ENCODE results near the genes SHISA9 and PARN.

GRCh38 chr16:11675390-11676457 is 7.5 kb downstream of the SNN start:
- PRO-cap: no peak
- RRBS: 28% methylated on average over 11 of the region's 42 CpGs

GRCh38 chr16:11677103-11677463 is 8.8 kb downstream of the SNN start:
- PRO-cap: no peak
- RRBS: no CpG with 5 or more reads among the region's 7 CpGs

DNA sequence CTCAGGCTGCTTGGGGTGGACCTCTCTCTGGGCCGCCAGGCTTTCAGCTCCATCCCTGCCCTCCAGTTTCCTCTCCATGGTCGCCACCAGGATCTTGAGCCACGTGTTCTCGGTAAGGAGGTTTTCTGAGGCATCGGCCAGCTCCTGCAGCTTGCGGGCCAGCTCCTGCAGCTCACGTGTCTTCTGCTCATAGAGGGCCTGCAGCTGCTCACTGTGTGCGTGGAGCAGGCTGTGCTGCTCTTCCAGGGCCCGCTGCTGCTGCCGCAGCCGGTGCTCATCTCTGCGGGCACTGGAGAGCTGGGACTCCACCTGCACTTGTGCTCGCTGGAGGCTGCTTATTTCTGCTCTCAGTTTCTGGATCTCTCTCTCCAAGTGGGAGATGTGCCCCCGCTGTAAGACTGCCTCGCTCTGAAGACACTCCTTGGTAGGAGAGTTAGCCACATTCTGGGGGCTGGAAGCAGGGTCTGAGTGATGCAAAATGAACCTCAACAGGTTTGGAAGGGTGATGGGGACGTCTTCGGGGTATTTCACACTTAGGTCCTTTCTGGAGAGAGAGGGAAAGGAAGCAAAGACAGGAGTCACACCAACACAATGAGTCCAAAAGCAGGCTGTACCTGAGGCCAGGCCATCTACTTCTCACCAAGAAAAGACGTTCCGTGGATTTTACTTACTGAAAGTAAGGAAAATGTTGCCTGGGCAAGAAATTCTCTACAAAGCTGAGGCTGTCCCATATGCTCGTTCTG is 11.2 kb downstream of the SNN start:
- PRO-cap: no peak
- RRBS: no CpG with 5 or more reads among the region's 20 CpGs

- PRO-cap: no peak
- RRBS: no CpG with 5 or more reads among the region's 13 CpGs
Measured at GRCh38 chr16:11698028-11698591, 29.9 kb downstream of the SNN start.

GRCh38 chr16:11835765-11836863 is 15.2 kb downstream of the RSL1D1 start:
- PRO-cap: no peak
- RRBS: no CpG with 5 or more reads among the region's 13 CpGs

- PRO-cap: no peak
- RRBS: no CpG with 5 or more reads among the region's 6 CpGs
Measured at GRCh38 chr16:11890779-11891300, 24.9 kb downstream of the GSPT1 start.

GRCh38 chr16:11913134-11913741 is 2.5 kb downstream of the GSPT1 start:
- PRO-cap: no peak
- RRBS: no CpG with 5 or more reads among the region's 8 CpGs

GRCh38 chr16:12047833-12048728 is 71.5 kb downstream of the SNX29 start:
- PRO-cap: no peak
- RRBS: 99% methylated on average over 1 of the region's 27 CpGs

DNA sequence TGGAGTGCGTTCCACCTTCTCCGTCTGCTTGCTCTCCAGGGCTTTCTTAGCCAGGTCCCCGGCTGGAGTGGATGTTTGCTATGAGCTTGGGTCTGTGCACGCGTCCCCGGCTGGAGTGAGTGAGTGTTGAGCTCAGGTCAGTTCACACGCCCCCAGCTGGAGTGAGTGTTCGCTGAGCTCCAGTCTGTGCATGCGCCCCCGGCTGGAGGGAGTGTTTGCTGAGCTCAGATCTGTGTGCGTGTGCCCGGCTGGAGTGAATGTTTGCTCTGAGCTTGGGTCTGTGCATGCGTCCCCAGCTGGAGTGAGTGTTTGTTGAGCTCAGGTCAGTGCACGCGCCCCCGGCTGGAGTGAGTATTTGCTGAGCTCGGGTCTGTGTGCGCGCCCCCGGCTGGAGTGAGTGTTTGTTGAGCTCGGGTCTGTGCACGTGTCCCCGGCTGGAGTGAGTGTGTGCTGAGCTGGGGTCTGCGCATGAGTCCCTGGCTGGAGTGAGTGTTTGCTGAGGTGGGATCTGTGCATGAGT is 284.1 kb downstream of the SNX29 start:
- PRO-cap: no peak
- RRBS: 59% methylated on average over 7 of the region's 24 CpGs

- PRO-cap: no peak
- RRBS: 4% methylated on average over 11 of the region's 79 CpGs
Measured at GRCh38 chr16:12901244-12901953, at the start of gene SHISA9. TSS of gene SHISA9 (plus strand) at chr16:12901598.

GRCh38 chr16:13913310-13913549 is 6.7 kb upstream of the ERCC4 start:
- PRO-cap: no peak
- RRBS: no CpG with 5 or more reads among the region's 1 CpG

GRCh38 chr16:14087935-14088602 is 16.9 kb downstream of the MRTFB start:
- PRO-cap: no peak
- RRBS: no CpG with 5 or more reads among the region's 7 CpGs

GRCh38 chr16:14501390-14502385 is 128.4 kb downstream of the PARN start:
- PRO-cap: no peak
- RRBS: no CpG with 5 or more reads among the region's 9 CpGs

- PRO-cap: no peak
- RRBS: no CpG with 5 or more reads among the region's 4 CpGs
Measured at GRCh38 chr16:14510942-14511699, 118.9 kb downstream of the PARN start.

DNA sequence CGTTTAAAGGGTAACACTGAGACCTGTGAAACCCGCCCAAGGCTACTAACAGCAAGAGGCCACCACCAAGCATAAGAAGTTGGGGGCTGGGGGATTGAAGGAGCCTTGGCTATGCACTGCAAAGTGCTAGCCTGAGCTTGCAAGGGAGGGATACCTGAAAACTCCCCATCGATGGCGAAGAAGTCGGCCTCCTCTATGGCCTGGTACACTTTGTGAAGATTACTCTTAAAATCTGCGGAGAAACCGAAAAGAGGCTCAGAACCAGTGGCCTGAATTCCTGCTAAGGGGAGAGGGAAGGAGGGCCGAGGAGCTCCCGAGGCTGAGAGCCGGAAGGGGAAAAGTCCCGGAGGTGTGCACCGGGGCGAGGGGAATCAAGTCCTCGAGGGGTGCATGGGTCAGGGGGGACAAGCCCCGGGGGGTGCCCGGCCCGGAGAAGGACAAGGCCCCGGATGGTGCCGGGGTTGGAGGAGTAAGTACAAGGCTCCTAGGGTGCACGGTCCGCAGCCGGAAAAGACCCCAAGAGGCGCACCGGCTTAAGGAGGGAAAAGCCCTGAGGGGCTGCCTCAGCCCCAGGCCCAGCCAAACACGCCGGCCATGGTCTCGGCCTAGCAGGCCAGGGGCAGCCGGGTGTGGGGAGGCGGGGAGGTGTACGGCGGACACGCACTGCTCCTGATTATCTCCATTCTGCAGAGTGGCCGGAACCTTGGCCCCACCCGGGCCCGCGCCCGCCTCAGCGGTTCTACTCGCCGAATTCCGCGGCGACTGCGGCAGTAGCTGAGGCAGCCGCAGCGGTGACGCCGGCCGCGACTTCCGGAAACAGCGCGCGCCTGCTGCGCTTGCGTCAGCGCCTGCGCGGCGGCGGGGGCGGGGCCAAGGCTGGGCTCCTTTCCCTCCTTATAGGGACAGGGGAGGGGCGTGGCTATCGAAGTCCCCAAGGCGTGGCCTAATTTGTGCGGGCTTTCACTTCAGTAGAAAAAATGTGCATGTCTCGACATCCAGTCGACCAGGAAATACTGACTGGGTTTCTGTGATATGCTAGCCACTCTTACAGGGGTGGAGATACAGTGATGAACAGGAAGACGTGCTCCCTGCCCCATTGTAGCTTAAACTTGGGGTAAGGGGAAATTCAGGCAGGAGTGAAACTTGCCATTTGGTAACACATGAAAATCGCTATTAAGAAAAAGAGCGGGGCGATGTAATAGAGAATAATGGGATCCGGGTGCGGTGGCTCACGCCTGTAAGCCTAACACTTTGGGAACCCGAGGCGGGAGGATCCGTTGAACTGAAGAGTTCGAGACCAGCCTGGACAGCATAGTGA is at the start of gene PARN:
Gene PARN (minus strand): TSS at position 818 of the 1,318 bp plus-strand sequence.
- PRO-cap: bidirectional peak, plus-strand start at position 971 of the sequence, minus-strand start at position 818 of the sequence
- RRBS: 2% methylated on average over 24 of the region's 79 CpGs

GRCh38 chr16:14632272-14632512 is 559 bp upstream of the BFAR start:
- PRO-cap: no peak
- RRBS: no CpG with 5 or more reads among the region's 11 CpGs

DNA sequence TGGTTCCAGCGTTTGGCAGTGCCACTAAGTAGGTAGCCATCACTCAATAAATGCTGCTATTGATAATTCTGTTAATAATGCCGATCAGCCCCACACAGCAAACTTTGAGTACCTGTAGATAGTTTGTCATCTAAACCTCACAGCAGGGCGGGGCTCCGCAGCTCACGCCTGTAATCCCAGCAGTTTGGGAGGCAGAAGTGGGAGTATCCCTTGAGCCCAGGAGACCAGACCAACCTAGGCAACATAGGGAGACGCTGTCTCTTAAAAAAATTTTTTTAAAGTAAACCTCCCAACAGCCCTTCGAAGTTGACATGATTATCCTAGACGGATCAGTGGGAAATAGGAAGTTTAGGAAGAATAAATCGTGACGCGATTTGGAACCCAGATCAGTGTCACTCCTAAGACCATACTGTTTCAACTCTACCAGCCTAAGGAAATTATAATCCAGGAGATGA is 1.7 kb downstream of the BFAR start:
- PRO-cap: no peak
- RRBS: no CpG with 5 or more reads among the region's 11 CpGs

DNA sequence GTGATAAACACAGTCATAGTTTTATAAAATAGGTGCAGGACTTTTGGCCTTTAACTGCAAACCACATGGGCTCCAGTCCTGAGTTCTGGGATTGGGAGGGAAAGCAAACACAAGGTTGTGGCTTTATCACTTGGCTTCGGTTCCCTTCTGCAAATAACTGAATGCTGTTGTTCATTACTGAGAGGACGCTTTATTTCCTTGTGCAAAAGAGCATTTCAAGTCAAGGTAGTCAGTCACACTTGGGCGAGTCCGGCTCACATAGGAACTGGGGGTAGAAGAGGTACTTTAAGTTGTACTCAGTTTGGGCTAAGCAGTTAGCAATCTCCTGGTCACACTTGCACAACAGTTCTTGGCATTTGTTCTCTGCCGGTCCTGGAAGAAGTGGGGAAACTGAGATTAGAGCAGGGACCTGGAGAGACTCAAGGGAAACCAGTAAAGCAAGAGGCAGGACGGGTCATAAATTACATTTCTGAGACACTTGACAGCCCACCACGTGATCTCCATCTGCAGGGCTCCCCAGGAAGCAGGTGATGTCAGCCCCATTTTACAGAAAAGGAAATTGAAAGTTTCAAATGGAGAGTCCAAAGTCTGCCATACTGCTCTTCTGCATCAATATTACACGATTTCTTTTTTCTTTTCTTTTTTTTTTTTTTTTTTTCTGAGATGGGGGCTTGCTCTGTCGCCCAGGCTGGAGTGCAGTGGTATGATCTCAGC is 21.6 kb downstream of the PLA2G10 start:
- PRO-cap: no peak
- RRBS: 35% methylated on average over 2 of the region's 9 CpGs

GRCh38 chr16:14895476-14895988 is 41.7 kb upstream of the NPIPA1 start:
- PRO-cap: no peak
- RRBS: no CpG with 5 or more reads among the region's 15 CpGs

DNA sequence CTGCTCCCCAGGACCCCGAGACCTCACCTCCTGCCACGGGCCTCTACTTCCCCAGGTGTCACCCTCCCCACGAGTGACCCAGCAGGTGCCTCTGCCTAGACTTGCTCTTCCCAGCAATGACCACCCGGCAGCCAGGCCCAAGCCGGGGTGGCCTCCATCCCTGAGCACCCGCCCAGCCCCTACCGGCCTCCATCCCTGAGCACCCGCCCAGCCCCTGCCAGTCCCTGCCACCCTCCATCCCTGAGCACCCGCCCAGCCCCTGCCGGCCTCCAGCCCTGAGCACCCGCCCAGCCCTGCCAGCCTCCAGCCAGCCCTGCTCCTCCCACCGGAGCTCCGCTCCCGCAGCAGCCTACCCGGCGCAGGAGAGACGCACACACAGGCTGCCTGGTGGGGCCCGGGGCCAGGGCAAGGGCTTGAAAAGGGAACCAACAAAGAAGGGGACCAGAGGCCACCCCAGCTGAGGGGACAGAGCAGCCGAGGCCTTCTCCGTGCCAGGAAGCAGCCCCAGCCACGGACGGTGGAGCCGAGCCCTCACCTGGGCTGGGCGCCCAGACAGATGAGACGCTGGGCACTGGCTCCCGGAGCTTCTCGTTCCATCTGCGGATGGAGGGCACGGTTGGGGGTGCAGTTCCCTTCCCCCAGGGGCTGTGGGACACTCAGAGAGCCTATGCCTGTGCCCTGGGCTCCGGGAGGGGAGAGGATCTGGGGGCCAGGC is 47.0 kb upstream of the RRN3 start:
- PRO-cap: no peak
- RRBS: 61% methylated on average over 7 of the region's 30 CpGs

All from kidney (tissue), 2 donors.